ENCODE measurements around the genes ABCC2, DNMBP and HIF1AN.

DNA sequence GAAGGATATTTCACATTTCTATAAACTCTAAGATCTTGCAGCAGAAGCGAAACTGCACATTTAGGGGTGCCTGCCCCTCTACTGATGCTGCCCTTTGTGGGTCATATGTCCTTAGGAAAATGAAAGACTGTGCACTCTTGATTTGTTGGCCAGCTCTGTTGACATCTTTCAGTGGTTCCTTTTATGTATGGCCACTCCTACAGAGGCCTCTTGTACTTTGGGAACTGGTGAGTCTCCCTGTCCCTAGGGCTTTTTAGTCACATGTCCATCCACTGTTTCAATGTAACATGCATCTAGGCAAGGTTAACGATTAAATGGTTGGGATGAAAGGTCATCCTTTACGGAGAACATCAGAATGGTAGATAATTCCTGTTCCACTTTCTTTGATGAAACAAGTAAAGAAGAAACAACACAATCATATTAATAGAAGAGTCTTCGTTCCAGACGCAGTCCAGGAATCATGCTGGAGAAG lies at the start of gene ABCC2:
TSS of gene ABCC2 (plus strand) at position 256 of the 472 bp plus-strand sequence.
- PRO-cap, result no peak

DNA sequence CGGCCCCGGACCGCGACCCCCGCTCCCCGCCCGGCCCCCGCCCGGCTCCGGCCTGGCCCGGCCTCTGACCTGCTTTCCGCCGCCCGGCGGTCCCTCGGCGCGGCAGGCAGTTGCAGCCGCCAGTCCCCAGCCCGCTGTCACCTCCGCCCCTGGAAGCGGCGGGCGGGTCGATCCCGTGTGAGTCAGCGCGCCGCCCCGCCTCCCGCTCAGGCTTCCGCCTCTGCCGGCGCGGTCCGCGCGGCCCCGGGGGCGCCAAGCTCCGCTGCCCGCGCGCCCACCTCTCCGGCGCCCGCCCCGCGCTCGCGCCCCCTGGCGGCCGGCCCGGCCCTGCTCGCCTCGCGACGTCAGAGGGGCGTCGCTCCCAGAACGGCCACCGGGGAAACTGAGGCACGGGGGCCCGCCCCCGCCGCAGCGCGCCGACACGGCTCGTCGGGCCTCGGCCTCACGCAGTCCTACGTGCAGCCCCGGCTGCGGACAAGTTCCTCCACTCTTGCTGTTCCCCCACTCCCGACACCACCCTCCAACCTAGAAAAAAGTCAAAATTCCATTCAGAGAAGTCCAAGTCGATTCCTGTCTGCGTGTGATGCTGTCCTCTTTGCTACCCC lies at the start of gene DNMBP:
TSS of gene DNMBP (minus strand) at position 179 of the 605 bp plus-strand sequence.
- PRO-cap, result bidirectional peak, plus-strand start at position 209 of the sequence, minus-strand start at position 145 of the sequence

GRCh38 chr10:100010374-100010846 lies 663 bp upstream of the DNMBP start:
- PRO-cap, result no peak

DNA sequence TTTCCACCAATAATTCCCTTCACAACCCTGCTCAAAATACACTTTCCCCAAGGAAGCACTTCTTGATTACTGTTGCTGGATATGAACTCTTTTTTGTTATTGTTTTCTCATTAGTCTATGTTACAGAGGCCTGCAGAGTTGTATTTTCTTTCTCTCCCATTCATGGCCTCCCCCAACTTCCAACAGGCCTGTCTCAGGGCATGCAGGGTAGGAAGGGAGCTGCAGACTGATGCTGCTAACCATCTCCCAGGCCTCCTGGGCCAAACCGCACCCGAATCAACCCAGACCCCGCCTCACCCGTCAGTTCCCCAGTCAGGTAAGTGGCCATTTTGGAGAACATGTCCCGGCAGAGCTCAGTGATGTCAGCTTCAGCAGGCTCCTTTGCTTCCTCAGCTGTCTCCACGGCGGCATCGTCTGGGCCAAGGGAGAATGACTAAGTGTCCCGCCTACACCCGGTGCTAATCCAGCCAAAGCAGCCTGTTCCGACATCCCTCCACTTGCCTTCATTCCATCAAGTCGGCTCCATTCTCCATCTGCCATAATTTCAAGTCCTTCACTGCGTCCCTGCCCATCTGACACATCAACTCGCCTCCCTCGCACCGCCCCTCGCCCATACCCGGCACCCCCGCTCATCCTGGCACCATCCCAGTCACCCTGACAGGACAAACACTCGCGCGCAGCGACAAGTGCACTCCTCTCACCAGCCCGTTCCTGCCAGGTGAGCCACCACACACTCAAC lies 511 bp downstream of the BLOC1S2 start:
- PRO-cap, result bidirectional peak, plus-strand start at position 466 of the sequence, minus-strand start at position 383 of the sequence

DNA sequence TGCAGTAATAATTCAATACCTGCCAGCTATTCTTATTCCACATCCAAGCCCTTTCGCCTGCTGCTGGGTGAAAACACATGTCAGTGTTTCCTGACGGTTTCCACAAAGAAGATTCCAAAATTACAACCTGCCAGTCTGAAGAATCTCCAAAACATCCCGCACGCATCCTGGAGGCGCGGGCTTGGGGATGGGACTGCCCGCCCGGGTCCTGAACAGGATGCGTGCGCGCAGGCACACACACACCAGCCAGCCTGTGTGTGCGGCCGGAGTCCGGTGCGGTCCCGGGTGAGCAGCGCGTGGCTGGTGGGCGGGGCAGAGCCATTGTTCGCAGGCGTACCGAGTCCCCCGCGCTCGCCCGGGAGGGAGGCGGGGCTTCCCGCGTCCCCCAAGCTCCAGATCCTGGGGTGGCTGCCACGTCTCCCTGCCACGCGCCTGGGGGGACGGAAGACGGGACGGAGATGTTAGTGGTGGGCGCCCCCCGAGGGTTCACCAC lies 718 bp upstream of the SCD start:
- PRO-cap, result bidirectional peak, plus-strand start at position 321 of the sequence, minus-strand start at position 253 of the sequence

DNA sequence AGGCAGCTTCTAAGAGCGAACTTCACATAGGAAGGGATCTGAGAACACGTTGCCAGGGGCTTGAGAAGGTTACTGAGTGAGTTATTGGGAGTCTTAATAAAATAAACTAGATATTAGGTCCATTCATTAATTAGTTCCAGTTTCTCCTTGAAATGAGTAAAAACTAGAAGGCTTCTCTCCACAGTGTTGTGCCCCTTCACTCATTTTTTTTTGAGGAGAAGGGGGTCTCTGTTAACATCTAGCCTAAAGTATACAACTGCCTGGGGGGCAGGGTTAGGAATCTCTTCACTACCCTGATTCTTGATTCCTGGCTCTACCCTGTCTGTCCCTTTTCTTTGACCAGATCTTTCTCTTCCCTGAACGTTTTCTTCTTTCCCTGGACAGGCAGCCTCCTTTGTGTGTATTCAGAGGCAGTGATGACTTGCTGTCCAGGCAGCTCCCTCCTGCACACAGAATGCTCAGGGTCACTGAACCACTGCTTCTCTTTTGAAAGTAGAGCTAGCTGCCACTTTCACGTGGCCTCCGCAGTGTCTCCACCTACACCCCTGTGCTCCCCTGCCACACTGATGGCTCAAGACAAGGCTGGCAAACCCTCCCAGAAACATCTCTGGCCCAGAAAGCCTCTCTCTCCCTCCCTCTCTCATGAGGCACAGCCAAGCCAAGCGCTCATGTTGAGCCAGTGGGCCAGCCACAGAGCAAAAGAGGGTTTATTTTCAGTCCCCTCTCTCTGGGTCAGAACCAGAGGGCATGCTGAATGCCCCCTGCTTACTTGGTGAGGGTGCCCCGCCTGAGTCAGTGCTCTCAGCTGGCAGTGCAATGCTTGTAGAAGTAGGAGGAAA lies 15.4 kb downstream of the SCD start:
- PRO-cap, result no peak

- PRO-cap, result no peak
Measured at GRCh38 chr10:100363016-100364185, 16.4 kb downstream of the SCD start.

- PRO-cap, result bidirectional peak, plus-strand start at chr10:100373544, minus-strand start at chr10:100373390
Measured at GRCh38 chr10:100372948-100373409, 25.9 kb downstream of the SCD start.

GRCh38 chr10:100535597-100536825 lies at the start of gene HIF1AN:
Gene HIF1AN, plus strand, starts transcription at chr10:100535943.
- PRO-cap, result bidirectional peak, plus-strand start at chr10:100535943, minus-strand start at chr10:100535858

GRCh38 chr10:100738188-100738794 lies 7.1 kb upstream of the PAX2 start:
- PRO-cap, result no peak

GRCh38 chr10:100744788-100745332 lies 522 bp upstream of the PAX2 start:
- PRO-cap, result no peak

GRCh38 chr10:100895218-100895997 lies 17.4 kb upstream of the SLF2 start:
- PRO-cap, result no peak

DNA sequence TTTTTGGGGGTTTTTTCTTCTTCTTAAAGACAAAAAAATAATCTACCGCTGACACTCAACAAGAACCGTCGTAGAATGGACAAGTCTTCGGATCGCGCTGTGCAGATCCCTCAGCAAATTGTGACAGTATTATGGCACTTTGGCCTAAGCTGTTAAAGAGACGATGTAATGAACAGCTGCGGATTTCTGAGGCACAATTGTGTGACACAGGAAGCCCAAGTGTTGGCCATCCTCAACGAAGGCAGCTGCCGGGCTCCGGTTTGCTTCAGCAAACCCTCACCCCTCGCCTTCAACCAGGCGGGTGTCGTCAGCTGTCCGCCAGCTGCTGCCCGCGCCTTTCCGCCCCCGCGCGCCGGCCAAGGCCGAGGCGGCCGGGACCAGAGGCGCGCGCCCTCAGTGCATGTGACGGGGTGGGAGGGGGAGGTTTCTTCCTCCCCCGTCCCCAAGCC lies 364 bp upstream of the SLF2 start:
- PRO-cap, result bidirectional peak, plus-strand start outside the sequence, minus-strand start at position 407 of the sequence

DNA sequence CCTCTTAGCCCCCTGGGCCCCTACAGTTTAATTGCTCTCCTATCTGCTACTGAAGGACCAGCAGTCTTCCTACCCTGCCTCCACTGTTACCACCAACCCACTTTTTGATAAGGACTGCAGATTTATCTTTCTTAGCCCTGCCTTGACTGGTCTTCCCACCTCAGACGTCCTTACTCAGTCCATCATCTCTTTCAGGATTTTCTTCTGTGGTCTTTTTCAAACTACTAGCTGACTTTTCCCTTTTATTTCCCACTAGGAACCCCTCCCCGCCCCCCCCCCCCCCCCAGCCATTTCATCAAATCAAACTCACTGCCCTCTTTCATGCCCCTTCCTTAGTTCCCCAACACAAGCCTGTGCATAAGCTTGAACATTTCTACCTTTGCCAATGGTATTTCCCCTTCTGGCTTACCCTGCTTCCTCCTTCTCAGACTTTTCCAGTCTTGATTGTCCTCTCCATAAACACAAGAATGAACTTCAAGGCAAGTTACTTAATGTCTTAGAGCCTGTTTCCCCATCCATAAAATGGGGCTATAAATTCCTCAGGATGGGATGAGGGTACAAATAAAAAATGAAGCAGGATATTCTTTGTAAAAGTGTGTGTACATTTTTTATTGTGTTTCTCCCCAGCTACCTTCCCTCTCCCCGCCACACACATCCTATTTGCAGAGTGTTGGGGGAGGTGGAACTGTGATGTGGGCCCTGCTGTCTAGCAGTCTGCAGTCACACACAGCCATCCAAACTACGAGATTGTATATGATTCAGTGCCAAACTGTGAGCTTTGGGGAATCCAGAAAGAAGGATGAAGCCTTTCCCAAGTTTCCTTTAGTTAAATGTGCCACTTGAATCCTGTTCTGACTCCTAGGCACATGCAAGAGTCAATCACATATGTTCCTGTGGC lies 1.5 kb upstream of the SEMA4G start:
- PRO-cap, result no peak

- PRO-cap, result no peak
Measured at GRCh38 chr10:100986781-100987096, 558 bp downstream of the MRPL43 start.

- PRO-cap, result bidirectional peak, plus-strand start at chr10:101060828, minus-strand start at chr10:101060718; bidirectional peak, plus-strand start at chr10:101061126, minus-strand start at chr10:101060980
Measured at GRCh38 chr10:101060515-101061060, 1.2 kb upstream of the KAZALD1 start.

GRCh38 chr10:101063266-101064117 lies 1.7 kb downstream of the KAZALD1 start:
- PRO-cap, result no peak

- PRO-cap, result no peak
Measured at GRCh38 chr10:101094035-101094241, 32.1 kb downstream of the KAZALD1 start.

DNA sequence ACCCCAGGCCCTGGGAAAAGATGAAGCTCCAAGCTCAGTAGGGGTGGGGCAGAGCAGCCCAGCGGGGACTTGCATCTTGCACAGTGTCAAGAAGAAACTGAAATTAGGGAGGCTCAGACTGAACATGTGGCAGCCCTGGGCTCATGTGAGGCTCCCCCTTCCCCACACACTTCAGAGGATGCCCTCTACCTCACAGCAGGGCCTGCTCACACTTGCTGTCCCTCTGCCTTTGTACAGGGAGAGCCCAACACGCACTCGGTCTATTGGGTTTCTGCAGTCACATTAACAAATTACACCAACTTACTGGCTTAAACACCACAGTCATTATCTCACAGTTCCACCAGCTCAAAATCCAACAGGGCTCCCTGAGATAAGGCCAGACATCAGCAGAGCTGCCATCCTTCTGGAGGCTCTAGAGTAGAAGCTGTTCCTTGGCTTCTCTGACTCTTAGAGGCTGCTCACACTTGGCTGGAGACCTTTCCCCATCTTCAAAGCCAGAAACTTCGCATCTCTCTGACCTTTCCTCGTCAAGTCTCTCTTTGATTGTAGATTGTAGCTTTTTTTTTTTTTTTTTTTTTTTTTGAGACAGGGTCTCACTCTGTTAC lies 12.2 kb downstream of the POLL start:
- PRO-cap, result no peak

DNA sequence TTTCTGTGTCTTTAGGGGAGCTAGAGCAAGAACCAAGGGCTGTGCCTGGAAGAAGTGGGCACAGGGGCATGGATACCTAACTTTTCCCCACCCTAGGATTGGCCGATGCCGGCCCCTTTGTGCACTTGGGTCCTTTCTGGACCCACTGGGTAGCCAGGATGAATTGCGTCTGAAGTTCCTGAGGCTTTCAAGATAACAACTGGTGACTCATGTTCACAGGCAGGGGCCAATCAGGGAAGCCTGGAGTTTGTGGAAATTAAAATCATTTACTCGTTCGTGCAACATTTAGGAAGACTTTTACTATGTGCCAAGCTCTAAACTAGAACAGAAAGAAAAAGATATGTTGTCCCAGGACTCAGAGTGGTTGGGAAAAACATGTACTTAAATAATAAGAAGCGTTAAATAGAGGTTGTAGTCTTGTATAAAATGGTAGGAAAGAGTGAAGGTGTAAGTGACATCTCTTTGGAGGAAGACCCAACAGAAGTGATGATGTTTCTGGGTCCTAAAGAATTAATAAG lies 882 bp downstream of the DPCD start:
- PRO-cap, result no peak